ENCODE measurements around a stretch of chr5.

DNA sequence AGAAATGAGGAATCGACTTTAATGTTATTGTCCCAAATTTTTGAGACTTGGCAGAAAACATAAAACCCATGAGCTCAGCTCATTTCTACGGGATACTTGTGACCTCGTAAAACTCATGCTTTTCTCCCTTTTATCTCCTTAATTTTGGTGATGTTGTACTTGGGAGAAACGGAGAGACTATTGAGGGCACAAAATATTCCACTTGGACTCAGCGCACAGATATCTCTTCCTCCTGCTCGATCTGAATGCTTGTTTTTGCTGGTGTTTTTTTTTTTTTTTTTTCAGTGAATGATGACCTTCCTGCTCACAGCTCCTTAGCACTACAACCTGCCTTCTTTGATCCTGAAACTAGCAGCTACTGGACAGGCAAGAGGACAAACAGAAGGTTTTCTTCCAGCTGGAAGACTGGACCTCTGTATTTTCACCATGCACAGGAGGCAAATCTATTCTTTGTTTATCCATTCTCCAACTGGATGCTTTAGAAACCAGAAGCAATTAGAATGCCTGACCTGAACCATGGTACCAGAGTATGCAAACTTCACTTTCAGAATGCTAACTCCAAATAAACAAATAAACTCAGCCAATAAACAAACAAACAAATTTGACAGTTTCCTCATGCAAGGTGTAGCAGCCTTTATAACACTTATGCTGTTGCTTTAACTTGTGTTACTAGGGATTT lies 296.5 kb downstream of the EBF1 start:
- PRO-cap = no peak

- PRO-cap = bidirectional peak, plus-strand start at chr5:158882074, minus-strand start at chr5:158881938
Measured at GRCh38 chr5:158881680-158882181, 218.0 kb downstream of the EBF1 start.

DNA sequence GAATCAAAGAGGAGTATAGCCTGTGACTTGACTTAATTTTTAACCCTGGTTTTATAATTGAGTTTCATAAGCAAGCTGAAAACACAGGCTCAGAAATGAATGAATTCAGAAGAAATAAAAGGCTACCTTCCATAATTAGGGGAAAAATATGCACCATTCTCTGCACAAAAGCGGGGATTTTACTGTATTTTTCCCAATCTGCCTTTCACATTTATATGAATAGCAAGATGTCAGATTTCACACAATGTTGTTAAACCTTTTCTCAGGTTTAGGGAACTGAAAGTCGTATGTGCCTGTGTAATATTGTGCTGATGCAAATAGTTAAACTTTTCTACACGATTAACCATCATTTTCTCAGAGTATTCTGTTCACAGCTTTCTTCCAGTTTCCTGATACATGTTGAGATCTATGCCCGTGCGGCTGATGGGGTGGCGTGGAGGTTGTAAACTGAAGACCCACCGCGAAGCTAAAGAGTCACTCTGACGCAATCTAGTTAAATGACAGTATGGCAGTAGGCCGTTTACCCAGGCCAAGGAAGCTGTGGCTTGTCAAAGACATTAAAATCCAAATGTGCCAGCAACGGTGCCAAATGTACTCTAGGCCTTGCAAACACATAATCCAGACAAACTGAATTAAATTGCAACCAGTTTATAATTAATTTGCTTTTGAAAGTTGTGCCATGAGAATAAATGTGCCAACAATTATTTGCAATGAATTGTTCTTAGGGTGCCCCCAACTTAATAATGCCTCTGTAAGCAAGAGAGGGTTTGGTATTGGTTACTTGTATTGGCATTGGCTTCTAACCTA lies 145.7 kb downstream of the EBF1 start:
- PRO-cap = unidirectional peak, plus-strand start at position 384 of the sequence

DNA sequence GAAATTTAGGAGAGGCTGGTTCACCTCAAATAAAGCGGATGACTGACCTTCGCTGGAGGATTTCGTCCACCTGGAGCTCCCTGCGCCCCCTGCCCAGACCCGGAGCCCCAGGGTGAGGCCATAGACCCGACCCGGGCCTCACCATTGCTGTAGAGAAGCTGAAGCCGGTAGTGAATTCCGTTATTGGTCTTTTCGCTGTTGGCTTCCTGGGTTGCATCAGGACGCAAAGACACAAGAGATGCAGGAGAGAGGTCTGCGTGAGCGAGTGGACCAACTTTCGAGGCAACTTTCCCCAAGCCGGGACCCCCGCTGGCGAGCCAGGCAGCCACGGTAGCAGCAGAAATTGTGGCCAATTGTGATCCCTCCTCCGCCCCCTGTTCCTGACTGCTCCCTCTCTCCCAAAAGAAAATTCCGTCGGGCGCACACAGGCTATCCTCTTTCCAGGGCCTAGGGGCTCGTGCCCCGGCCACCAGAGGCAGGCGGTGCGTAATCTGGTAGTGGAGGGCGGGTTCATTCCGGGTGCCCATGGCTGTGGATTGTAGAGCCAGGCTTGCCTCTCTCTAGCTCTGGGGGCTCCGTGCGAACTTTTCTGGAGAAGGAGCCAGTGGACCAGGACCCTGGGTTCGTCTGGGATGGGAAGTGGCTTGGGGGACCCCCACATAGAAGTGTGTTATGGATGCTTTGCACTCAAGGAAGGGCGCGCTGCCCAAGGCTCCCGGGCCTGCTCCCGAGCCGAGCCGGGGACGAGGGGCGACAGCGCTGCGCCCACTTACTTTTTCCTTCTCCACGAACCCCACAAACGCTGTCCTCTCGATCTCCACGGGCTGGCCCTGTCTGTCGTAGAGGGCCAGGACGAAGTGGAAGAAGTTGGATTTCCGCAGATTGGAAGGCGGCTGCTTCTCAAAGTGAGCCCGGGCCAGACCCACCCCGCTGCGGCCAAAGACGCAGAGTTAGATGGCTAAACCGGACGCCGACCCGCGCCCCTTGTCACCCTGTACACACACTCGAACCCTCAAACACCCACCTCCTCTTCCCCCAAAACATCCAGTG lies 3.2 kb downstream of the EBF1 start:
- PRO-cap = no peak

GRCh38 chr5:159162737-159163705 lies 46.3 kb downstream of the RNF145 start:
- PRO-cap = no peak

GRCh38 chr5:159181630-159182299 lies 27.6 kb downstream of the RNF145 start:
- PRO-cap = no peak

GRCh38 chr5:159208475-159209487 lies 572 bp downstream of the RNF145 start:
- PRO-cap = bidirectional peak, plus-strand start at chr5:159208926, minus-strand start at chr5:159208624

DNA sequence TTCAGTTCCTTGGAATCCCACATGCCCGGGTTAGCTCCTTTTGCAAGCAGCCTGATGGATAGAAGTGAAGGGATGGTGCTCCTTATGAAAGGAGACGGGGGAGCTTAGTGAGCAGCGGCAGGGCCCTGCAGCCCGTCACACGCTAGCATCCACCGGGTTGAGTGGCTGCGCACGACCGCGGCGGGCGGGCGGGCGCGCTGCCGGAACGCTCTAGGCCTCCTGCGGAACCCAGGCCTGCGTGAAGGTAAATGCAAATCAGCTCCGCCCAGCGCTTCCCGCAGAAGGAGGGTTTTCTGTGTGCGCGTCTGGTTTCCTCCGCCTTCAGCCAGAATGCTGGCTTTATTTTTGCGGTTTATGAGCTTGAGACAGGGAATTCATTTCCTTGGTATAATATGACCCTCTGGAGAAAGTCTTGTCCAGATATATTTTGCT lies 19.8 kb downstream of the IL12B start:
- PRO-cap = no peak

DNA sequence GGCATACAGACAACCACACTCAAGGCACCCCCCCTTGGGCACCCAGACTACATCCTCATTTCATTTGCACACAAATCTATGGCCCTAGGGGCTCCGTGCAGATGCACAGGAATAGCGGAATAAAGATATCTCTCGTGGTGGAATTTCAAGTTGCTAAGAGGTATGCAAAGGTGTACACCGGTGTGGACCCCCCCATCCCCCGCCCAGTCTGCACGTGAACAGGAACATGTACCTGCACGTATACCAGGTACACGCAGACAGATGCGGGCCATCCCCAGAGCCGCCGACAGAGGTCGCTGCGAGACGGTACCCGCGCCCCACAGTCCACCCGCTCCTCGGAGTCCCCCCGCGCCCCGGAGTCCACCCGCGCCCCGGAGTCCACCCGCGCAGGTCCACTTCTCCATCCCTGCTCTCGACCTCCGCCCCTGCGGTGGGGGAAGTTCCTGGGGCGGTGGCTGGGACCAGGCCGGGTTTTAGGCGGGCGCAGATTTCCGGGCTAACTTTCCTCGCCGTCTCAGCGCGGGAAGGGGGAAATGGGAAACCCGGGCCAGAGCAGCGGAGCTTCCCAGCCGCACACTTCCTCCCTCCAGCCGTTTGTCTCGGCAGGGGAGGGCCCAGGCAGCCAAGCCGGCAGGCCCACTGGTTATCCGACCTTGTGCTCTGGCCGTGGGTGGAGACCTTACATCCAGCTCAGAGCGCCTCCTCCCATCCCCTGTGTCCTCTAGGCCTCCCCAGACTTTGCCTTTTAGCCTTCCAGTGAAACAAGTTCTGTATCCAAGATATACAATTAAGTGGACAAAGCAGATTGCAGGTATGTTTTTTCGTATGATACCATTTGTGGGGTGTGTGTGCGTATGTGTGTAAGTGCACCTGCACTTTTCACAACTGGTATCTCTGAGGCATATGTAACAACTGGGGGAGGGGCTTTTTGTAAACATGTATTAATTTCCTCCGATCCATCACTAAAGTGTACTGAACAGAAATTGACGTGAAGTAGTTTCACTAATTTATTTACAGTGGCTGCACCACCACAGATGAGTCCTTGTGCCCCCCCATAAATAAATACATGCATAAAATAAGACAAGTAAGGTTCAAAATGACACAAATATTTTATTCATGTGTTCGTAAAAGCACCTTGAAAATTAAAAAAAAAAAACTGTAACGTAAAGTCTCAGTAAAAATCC lies 1.3 kb upstream of the IL12B start:
- PRO-cap = unidirectional peak, plus-strand start at position 301 of the sequence; unidirectional peak, minus-strand start at position 887 of the sequence

DNA sequence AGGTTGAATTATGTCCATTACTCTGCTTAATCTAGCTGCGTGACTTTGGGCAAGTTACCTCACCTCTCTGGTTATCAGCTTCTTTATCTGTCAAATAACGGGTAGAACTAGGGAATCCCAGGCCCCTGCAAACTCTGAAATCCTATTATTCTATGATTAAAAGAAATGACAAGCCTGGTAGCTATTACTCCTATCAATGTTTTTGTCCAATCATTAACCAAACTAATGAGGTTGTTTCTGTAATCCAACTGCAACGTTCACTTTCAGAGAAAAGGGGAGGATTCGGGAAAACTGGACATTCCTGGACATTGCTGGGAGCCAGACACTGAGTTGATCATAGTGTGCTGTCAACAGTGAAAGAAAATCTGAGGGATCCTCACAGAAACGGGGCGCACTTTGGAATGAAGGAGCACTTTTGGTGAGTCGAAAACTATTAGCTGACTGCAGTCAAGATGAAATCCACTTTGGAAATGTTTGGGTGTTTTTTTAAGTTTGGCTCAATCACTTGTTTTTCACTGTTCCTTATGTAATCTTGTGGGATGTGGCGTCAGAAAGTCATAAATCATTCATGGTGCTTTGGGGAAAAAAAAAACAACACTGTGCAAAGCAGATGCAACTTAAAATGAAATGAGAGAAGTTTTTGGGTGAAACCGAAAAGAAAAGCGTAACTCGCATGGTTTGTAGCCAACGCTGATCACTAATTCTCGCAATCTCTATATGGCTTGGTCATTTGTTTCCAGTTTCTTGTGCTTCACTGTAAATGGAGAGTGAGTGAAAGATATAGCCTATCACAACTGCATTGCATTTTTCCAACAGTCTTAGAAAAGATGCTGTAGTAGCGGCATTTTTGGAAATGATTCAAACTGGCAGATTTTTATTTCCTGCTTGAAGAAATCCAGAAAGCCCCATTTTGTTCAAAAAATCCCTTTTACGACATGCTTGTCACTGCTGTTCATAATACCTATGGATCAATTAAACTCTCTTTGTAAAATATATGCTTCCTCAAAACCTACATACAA lies 51.2 kb upstream of the ADRA1B start:
- PRO-cap = no peak

- PRO-cap = no peak
Measured at GRCh38 chr5:159878997-159879608, 37.2 kb upstream of the ADRA1B start.

DNA sequence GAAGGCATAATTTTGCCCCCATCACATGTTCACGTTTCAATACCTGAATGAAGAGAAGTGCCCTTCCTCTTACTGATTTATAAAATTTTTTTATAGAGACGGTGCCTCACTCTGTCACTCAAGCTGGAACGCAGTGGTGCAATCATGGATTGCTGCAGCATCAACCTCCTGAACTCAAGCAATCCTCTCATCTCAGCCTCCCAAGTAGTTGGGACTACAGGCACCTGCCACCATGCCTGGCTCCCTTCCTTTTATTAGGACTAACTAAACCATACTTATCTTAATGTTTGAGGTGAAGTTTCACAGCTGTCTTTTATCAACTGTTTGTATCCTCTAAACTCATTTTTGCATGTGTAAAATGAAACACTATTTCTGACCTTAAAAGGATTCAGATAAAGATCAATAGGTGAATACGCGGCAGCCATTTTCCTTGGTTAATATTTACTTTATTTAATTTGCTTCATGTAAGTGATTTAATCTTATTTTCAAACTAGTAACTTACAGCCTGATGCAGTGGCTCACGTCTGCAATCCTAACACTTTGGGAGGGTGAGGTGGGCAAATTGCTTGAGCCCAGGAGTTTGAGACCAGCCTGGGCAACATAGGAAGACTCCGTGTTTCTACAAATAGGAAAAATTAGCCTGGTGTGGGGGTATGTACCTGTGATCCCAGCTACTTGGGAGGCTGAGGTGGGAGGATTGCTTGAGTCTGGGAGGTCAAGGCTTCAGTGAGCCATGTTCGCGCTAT lies 22.5 kb downstream of the PWWP2A start:
- PRO-cap = no peak

GRCh38 chr5:160175762-160176123 lies 53.6 kb upstream of the FABP6 start:
- PRO-cap = no peak

DNA sequence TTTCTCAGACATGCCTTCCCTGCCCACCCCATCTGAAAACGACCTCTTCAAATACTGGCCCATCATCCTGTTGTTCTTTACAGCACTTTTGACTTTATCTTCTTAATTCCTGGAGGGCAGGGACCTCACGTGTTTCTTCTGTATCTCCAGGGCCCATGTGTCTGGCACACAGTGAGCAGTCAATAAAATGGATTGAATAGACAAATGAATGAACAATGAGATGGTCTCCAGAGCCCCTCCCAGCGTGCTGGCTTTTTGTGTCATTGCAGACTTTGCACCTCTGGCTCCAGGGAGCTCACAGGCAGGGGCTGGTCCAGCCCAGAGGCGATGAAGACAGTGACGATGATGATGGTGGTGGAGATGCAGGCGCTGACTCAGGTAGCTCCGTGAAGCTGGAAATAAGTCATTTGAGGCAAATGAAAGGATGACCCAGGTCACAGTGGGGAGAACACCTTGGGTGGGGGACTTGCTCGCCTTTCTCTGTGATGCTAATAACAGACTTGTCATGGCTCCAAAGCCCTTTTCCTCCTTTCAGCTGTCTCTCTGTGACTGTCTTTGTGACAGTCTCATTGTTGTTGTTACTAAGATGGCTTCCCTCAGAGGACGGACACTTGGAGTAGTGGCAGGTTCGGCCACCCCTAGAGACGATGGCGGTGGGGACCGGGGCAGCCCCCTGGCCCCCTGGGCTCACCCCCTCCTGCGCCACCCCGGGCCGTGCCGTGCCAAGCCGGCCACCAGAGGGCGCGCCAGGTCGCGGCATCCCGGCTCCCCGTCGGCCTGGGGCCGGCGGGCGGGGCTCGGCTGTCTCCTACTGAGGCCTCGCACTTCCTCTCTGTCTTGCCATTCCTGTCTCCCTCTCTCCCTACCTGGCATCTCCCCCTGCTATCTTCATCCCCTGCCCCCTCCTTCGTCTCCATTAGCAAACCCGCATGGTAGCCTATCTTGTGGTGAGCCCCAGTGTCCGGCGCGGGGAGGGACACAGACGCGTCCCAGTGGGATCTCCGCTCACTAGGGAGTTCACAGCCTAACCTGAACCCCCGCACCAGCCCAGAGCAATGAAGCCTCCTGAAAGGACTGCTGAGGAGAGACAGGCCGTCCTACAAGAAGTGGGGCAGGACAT lies 30.2 kb upstream of the FABP6 start:
- PRO-cap = no peak

DNA sequence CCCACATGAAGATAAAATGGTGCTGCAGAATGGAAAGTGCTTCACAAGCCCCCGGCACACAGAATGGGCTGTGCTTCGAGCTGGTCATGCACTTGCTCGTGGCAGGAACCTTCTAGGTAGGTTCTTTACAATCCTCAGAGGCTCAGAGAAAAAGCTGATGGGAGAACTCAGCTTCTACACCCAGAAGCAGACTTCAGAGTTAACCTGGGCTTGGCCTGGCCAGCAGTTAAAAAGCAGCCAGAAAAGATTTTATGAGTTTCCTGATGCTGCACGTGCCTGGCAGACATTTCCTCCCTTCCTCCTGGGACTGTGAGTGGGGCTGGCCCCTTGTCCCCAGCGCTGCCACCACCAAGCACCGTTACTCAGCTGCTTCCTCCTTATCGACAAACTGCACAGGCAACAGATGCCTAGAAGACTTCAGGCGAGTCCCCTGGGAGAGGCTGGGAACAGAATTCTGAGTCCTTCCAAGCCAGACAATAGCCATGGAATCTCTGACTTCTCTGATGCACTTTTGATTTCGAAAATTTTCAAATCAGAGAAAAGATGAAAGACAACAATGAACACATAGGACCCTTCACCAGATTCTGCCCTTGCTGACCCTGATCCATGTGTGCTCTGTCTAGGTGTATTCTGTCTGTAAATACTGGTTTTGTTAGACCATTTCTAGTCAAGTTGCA lies 33.4 kb downstream of the FABP6 start:
- PRO-cap = no peak

GRCh38 chr5:160413450-160413859 lies 5.4 kb downstream of the SLU7 start:
- PRO-cap = no peak

DNA sequence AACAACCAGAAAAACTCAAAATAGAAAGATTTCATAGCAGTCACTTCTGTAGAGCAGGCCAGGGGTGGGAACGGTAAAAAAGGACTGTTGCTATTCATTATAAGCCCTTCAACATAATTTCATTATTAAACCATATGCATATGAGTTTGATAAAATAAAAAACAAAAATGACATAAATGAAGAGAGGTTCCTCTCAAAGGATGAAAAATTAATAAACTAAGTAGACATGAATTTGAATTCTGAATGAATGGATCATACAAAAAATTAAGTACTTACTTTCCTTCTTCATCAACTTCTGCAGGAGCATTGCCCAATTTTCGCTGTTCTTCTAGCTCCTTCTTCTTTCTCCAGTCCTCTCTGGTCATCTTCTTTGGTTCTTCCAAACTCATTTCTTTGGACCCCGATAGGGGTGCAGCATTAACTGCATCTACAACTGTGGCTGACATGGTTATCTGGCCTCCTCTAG lies 4.0 kb downstream of the SLU7 start:
- PRO-cap = no peak

DNA sequence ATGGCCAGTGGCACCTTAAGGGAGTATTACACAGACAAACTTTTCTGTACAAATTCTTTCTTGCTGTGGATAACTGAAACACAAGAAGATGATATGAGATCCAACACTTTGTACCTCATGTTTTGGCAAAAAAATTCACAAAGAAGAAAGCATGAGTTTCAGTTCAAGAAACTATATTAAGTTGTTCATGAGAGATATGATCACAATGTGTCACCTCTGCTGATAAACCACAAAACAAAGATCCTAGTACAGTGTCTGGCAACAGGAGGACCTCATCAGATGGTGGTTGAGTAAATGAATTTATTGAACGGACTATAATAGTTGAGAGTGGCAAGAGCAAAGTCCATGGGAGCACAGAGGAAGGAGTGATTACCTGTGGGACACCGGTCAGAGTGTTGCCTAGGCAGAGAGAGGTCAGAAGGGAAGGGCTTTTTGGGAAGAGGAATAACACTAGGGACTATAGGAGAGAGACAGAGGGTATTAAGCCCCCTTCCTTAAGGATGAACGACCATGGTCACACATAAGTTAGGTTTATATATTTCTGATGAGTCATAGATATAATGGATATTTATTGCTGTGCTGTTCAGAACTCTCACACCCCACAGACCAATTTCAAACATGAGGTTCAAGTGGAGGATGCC lies 194.0 kb downstream of the ATP10B start:
- PRO-cap = no peak

DNA sequence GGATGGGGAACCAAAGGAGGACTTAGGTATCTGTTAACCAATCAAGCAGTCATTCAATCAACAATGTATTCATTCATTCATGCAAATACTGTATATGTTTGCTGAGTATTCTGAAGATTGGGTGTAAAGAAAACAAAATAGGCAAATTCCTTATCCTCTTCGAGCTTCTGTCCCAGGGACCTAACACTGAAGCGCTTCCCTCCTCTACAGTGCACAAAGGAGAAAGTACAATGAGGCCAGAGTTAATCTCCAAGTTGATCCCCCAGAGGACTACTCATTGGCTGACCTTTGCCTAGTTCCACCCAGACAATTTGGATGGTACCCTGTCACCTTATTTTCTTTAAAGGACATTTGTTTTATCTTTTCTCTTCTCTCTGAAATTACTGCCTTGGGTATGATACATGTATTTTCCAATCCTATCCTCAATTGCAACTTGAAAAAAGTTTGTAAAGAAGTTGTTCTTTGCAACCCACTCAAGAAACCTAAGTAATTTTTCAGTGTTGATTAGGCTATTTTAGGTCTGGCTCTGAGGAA lies 62.1 kb downstream of the ATP10B start:
- PRO-cap = no peak

- PRO-cap = no peak
Measured at GRCh38 chr5:162384378-162384638, 316.7 kb downstream of the GABRG2 start.

Measured in colic lymph node (tissue), 1 donor.